ENCODE data around the gene GATA3.

- RRBS, result no CpG with 5 or more reads among the region's 9 CpGs
Measured at GRCh38 chr10:6737022-6737827, 157.1 kb upstream of the PRKCQ start.

GRCh38 chr10:6916840-6917588, 336.9 kb upstream of the PRKCQ start:
- RRBS, result no CpG with 5 or more reads among the region's 10 CpGs

- RRBS, result no CpG with 5 or more reads among the region's 13 CpGs
Measured at GRCh38 chr10:7433314-7433840, 22.5 kb upstream of the SFMBT2 start.

DNA sequence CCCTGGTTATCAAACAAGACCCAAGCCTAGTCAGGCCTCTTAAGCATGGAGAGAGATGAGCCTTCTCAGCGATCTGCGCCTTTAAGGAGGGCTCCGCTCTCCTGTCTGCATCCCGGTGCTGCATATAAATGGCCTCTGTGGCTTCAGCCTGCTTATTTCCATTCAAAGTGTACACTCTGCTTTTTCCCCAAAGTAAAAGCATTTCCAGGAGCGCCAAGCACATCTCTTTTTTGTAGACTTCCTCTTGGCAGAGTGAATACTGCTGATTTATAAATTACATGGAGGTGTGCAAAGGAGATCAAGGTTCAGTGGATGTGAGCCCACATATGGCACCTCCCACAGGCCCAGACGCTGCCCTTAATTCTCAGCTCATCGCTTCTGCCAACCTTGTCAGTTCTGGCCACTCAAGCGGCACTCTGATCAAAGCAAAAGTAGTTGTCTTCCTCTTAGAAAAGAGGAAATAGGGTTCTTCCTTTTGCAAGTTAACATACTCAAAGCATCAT, 70.0 kb upstream of the SFMBT2 start:
- RRBS, result no CpG with 5 or more reads among the region's 8 CpGs

DNA sequence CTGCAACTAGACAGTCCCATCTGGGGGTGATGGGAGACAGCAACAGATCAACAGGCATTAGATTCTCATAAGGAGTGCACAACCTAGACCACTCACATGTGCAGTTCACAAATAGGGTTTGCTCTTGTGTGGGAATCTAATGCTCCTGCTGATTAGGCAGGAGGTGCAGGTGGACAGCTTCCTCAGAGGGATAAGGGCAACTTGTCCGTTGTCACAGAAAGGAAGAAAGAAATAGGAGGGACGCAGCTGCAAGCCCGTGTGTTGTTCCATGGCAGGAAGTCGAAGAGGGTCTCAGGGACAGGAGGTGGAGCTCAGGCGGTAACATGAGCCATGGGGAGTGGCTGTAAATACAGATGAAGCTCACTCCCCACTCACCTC, 101.5 kb upstream of the SFMBT2 start:
- RRBS, result no CpG with 5 or more reads among the region's 5 CpGs

DNA sequence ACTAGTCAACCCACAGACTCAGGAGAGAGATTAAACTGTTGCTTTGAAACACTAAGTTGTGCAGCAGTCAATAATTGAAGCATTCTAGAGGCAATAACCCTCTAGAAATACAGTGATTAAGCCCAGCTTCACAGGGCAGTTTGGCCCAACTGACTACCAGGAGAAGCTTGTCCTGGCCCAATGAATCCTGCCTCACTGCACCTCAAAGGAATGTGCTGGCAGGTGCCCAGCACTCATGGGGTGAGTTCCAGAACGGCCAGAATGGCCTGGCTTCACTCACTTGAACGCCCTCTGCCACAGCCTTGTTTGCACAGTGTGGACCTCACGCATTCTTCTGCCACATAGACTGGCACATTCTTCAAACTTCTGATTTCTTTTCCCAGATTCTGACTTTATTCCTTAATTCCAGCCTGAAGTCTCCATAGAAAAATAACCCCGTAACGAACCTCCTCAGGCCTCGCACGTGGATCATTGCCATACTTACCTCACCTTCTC, 6.6 kb upstream of the ITIH2 start:
- RRBS, result no CpG with 5 or more reads among the region's 7 CpGs

DNA sequence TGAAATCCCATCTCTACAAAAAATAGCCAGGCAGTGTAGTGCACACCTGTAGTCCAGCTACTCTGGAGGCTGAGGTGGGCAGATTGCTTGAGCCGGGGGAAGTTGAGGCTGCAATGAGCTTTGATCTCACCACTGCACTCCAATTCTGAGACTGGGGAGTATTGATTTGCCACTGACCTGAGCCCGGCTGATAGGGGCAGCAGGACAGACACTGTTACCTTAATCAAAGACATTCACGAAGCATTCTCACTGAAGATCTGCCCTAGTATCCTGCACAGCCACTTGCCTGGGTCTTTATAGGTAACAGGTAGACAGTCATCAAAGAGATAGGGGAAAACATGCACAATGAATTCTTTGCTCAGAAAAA, 558 bp upstream of the ITIH2 start:
- RRBS, result 75% methylated on average over 2 of the region's 3 CpGs

DNA sequence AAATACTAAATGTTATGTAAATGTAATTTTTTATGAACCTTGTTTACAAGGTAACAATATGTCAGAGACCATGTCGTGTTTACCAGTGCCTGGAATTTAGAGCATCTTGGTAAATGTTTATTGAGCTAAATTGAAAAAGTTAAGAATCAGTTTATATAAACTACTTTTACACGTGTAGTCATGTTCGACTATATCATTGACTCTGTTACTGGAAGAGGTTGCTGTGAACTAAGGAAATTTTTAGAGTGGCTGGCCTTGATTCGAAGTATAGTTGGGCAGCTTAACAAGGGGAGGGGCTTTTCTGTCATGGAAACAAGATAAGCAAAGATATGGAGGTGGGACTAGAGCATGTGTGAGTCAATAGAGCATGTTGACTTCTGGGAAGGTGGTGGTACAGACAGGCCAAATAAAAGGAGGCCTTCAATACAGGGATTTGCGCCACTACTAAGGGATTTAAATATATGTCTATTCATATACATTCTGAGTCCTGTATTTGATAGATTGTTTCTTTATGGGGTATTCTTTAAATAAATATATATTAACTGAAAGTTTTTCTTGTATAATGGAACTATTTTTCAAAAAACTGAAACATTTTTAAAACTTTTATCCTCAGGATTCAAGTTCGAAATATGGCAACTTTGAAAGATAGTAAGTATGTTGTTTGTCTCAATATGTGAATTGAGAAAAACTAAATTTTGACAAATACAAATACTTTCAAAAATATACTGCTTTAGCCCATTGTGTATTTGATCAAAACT, 7.7 kb downstream of the ATP5F1C start:
- RRBS, result no CpG with 5 or more reads among the region's 6 CpGs

GRCh38 chr10:7841117-7841591, 22.8 kb downstream of the TAF3 start:
- RRBS, result no CpG with 5 or more reads among the region's 6 CpGs

GRCh38 chr10:7917186-7917923, 99.0 kb downstream of the TAF3 start:
- RRBS, result no CpG with 5 or more reads among the region's 14 CpGs

- RRBS, result 97% methylated on average over 4 of the region's 17 CpGs
Measured at GRCh38 chr10:7964653-7965798, 89.5 kb upstream of the GATA3 start.

DNA sequence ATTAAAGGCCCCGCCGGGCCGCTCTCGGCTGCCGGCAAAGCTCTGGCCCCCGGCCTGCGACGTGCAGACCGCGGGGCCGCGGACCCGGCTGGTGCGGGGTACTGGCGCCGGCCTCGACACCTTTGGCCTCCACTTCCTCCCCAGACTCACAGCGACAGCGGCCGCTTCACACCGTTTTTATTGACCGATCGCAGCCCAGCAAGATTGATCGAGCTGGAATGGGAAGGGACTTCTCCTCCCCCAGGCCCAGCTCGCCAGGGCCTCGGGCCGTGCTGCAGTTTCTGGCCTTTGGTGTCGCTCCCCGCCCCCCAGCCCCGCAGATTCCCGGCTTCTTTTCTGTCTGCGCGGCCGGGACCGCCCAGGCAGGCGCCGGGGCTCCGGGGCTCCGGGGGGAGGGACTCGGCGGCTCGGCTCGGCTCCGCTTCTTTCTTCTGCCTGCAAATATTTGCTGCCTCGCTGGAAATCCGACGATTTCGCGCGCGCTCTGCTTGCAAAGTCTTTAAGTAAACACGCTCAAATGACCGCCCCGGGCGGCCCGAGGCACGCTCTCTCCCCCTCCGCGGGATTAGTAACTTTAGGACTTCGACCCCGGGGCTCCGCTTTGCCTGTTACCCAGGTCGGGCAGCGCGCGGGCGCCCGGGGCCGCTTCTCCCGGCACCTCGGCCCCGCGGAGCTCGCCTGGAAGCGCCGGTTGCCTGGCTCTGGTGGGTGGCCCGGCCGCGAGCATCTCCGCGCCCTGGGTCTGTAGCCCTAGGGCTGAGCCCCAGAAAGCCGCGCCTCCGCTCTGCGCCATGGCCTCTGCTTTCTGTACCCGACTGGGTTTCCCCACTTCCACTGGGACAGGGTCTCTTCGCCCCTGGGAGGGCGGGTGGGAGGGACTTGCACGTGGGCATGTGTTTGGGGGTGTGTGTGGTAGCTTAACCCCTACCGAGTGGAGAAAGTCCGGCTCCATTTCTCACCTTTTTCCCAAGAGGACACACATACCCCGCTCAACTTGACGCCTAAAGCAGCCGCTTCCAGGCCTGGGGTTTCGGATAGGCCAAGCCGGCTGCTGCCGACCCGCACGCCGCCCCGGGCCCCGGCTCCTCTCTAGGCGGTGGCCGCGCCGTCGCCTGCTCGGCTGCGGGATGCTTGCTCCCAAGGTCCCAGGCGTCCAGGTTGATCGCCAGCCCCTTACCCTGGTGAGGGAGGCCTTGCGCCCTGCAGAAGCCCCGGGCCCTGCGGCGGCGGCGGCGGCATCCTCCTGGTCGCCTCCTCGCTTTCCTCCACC, 3.8 kb upstream of the GATA3 start:
- RRBS, result 2% methylated on average over 36 of the region's 120 CpGs

DNA sequence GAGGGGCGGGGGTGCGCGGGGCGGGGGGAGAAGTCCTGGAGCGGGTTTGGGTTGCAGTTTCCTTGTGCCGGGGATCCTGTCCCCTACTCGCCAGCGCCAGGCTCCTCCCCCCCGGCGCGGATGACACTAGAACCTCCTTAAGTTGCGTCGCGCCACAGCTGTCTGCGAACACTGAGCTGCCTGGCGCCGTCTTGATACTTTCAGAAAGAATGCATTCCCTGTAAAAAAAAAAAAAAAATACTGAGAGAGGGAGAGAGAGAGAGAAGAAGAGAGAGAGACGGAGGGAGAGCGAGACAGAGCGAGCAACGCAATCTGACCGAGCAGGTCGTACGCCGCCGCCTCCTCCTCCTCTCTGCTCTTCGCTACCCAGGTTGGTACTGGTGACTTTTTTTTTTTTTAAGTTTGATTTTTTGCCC, at the start of gene GATA3:
GATA3 (plus strand) TSS at position 167 of the 416 bp plus-strand sequence.
- RRBS, result 5% methylated on average over 4 of the region's 27 CpGs

GRCh38 chr10:8056784-8057525, 2.5 kb downstream of the GATA3 start:
- RRBS, result no CpG with 5 or more reads among the region's 15 CpGs

- RRBS, result no CpG with 5 or more reads among the region's 5 CpGs
Measured at GRCh38 chr10:8160160-8160501, 105.6 kb downstream of the GATA3 start.

- RRBS, result no CpG with 5 or more reads among the region's 38 CpGs
Measured at GRCh38 chr10:8331936-8332904, 277.7 kb downstream of the GATA3 start.

DNA sequence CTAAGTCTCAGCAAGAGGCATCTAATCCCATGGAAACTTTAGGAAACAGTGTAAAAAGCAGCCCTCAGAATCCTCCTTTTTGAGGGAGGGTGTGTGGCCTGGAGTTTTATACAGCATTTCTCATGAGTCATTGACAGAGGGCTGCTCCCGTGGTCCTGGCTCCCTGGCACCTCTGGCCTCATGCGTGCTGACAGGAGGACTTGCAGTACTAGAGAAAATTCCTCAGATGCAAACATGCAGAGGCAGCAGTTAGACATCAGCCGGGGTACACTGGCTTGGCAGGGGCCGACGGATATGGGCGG, 925.1 kb upstream of the CELF2 start:
- RRBS, result no CpG with 5 or more reads among the region's 6 CpGs

DNA sequence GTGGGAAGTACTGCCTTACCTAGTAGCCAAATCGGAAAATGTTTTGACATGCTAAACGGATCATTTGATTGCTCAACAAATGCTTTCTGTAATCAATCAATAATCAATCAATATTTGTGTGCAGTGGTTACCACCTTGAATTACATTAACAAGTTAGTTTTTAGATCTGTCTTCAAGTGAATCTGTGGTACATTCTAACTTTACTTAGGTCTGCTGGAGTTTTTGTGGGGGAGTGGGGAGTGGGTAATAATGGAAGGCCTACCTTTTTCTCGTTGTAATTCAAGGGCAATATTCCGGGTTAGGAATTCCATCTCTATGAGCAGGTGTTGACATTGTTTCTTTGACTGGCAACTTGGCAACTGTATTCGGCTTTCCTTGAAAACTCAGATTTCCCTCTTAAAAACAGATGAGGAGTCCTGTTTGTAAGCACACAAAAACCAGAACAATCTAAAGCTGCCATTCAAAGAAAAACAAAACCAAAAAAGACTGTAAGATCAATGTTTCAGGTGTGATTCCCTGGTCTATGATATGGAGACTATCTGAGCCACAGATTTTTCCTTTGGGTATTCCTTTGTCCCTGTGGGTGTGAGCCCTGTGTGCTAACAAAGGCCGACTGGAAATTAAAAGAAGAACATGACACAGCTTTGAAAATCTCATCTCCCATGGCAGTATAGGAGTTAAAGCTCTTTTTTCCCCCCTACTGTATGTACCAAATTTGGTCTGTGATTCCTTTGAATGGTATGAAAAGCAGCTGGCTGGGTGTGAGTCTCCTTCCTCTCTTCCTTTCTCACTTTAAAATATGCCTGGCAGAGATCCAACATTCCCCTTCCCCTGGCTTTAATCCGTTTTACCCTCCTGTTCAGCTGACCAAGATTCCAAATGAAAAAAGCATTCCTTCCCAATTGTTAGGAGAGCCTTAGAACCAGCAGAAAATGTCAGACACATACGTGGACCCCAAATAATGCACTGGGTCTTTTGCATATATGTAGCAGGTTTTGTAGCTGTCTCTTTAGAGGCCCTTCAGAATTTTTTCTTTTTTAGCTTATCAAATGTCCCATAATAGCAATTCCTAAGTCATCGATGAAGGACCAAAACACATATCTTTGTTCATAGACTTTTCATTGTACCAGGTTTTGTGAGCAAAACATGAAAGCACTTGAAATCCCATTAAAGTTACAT, 225.2 kb upstream of the CELF2 start:
- RRBS, result no CpG with 5 or more reads among the region's 9 CpGs

- RRBS, result no CpG with 5 or more reads among the region's 2 CpGs
Measured at GRCh38 chr10:10829516-10830040, 188.1 kb upstream of the CELF2 start.

Measured in GM12891 (cell line).